Iris pigment epithelial cell (primary cell): ENCODE measurements around a stretch of chrX.

DNA sequence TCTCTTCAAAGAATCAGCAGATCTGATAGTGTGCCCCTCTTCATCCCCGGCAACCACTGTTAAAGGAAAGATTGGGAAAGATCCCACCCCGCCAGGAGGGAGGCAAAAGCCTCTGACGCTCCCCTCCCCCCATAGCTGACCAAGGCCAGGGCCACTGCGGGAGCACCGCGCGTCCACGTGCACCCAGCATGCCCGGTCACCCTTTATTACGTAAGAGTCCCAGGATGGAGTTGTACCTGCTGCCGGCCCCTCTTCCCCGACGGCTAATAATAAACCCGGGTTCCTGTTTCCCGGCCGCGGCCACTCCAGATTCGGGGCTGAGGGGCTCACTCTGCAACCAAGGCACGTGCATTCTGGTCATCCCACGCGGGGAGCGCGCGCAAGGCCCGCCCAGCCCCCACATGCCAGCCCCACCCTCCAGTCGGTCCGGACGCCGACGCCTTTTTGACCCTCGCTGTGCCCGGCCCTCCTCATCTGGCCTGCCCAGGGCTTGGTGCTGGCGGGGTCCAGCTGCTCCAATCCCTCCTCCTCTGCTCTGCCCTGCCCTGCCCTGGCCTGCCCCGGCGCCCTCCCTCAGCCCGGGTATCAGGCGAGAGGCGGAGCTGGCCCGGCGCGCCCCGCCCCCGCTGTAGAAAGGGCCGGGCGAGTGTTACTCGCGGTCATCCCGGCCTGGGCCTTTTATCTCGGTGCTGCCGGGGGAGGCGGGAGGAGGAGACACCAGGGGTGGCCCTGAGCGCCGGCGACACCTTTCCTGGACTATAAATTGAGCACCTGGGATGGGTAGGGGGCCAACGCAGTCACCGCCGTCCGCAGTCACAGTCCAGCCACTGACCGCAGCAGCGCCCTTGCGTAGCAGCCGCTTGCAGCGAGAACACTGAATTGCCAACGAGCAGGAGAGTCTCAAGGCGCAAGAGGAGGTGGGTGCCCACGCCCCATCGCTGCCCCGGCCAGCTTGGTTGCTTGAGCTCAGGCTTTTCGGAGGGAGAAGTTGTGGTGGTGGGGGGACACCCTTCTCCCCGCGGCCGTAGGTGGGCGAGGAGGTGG, 2.6 kb downstream of the MID1IP1 start:
- RRBS: 21% methylated on average over 13 of the region's 73 CpGs

DNA sequence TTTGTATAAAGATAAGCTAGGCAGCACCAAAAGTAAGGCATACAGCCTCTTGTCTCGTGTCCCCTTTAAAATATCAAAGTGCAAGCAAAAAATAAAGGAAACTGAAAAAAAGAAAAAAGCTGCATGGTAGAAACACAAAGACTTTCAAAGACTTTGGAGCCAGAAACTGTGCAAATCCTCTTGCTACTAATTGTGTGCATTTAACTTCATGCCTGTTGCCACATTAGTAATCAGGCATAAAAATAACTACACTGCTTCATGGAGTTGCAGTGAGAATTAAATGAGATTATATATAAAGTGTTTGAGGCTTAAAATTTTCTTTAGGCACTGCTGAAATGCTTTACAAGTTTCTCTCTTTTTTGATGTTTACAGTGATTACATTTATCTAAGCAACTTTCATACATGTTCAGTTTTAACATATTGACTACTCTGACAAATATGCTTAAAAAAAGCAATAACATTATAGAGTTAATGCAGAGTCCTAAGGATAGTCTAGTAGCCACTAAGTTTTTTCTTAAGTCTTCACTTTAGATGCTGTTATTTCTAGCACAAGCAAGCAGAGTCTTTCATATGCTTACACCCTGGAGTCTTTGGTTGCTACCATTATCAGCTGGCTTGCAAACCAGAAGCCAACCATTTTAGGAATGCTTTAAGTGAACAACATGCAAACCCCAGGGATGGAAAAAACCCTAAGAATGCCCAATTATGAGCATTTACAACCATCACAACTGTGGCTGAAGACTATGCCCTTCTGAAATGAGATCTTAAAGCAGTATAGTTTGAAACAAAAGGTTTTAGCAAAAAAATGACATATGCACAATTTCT, 6.4 kb downstream of the MID1IP1 start:
- RRBS: no CpG with 5 or more reads among the region's 1 CpG

GRCh38 chrX:38878491-38878953, 77.3 kb downstream of the MID1IP1 start:
- RRBS: no CpG with 5 or more reads among the region's 3 CpGs

- RRBS: no CpG with 5 or more reads among the region's 3 CpGs
Observed at GRCh38 chrX:39222669-39223193, 421.5 kb downstream of the MID1IP1 start.

DNA sequence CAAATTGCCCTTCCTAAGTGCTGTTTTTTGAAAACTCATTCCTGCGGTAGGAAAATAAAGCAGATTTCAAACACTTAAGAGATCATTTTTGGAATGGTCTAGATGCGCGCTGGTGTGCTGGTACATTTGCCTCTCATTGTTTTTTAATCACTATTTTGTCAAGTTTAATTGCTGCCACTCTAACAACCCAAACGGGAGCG, 520.1 kb downstream of the BCOR start:
- RRBS: no CpG with 5 or more reads among the region's 5 CpGs

- RRBS: no CpG with 5 or more reads among the region's 6 CpGs
Observed at GRCh38 chrX:39645023-39645408, 452.7 kb downstream of the BCOR start.

DNA sequence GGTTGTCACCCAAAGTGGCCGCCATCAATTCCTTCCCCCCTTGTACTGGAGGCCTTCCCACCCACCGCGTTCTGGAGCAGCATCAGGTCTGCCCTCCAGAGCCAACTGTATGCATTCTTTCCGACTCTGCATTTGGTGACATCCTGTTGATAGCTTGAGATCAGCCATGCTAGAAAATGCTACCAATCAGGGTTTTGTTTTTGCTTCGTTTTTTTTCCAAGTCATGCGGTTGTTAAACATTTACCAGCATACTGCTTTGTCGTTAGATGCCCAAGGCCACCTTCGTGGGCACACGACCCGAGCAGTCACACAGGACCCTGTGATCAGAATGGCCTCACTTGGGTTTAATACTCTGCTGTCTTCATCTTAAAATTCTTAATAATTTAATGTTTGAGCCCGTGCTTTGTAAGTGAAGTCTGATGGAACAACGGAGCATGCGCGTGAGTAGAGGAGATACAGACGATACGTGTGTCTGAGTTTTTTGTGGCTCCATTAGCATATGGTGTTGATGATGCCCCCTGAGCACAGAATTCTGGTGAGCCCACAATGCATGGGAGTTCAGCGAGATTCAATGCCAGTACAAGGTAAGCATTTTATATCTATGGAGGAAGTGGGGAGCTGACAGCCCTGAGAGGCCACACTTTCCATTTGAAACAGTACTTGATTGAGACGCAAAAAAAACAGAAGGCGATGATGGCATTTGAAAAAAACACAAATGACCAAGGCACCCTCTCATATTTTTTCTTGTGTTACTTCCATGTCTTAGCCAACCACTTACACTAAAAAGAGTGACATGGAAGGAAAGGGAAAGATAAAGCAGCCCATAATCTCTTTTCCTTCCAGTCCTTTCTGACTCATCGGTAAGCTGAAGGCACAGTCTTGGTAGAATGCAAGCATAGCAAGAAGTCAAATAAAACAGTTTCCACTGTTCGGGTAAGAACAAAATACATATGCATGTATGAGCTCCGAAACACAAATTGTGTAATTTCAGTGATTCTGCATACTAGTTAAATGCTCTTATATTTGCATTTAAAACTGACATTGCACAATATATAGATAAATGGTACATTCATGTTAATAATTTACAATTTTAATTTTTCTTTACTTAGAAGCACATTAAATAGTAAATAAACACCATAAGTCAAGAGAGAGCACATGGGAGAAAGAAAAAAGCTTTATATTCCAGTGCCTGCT, 323.5 kb downstream of the BCOR start:
- RRBS: no CpG with 5 or more reads among the region's 22 CpGs

GRCh38 chrX:39816717-39817632, 280.8 kb downstream of the BCOR start:
- RRBS: 21% methylated on average over 3 of the region's 18 CpGs

GRCh38 chrX:39855526-39856206, 242.1 kb downstream of the BCOR start:
- RRBS: no CpG with 5 or more reads among the region's 14 CpGs

- RRBS: no CpG with 5 or more reads among the region's 17 CpGs
Observed at GRCh38 chrX:39895136-39895927, 202.4 kb downstream of the BCOR start.

DNA sequence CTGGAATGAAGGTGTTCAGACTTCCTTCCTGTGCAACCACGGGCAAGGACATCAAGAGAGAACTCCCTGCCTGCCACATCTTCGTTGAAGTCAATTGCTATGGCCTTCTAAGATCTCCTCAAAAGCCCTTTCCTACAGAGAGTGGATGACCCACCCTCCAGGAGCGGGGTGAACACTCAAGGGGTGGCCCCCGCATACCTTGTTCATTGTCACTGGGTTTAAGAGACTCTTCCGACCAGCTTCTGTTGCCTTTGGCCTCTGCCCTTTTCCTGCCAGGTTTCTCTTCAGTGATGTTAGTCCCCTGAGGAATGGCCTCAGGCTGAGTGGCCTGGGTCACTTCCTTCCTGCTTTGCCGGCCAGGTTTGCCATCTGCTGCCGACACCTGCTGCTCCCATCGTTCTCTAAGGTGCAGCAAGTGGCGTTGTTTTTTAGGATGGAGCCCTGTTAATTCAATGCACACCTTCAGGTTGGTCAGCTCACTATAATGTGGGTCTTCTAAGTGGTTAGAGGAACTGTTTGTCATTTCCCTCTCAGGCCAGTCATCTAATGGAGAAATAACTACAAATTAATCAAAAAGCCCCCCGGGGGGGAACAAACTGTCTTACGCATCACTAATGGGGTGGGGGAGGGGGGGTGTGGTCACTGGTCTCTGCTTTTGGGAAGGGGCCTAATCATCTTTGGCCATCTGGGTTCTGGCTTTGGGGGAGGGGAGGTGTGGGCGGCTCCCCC, 34.2 kb downstream of the BCOR start:
- RRBS: no CpG with 5 or more reads among the region's 12 CpGs

DNA sequence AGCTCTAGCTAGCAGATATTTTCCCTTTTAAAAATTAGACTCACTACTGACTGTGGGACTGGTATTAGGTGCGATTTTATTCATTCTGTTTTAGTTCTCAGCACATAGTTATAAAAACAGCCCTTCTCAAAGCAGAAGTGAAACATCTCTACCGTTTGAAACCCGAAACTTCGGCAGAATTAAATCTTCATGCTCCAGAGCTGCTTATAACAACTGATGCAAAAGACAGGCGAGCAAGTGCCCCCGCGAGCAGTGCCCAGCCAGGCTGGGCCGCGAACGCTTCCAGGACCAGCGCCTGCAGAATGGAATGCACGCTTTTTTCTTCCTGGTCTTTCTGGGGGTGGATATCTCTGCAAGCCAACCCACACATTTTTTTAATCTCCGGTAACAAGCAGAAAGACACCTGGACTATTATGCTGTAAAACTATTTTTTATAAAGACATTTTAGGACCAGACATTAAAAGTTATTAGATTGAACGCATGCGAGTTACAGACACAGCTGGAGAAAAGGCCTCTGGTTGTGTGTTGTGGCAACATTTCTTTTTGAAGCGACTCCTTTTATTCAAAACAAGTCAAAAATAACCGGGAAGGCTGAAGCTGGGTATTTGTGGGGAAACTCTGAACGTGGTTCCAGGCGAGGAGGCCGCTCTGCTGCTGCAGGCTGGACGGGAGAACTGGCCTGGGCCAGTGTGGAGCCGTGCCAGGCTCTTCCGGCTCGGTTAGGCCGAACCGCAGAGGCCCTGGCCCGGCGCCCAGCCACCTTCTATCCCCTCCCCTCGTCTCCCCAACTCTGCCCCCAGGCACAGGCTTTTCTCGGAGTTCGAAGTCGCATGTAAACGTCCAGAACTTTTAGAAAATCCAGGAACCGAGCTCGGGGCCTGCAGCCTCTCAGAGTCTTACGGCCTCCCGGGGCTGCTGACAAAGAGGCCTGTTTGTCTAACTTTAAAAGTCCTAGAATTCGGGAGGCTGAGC, 2.2 kb upstream of the BCOR start:
- RRBS: 10% methylated on average over 5 of the region's 38 CpGs

GRCh38 chrX:40240724-40241415, 143.1 kb upstream of the BCOR start:
- RRBS: no CpG with 5 or more reads among the region's 4 CpGs

DNA sequence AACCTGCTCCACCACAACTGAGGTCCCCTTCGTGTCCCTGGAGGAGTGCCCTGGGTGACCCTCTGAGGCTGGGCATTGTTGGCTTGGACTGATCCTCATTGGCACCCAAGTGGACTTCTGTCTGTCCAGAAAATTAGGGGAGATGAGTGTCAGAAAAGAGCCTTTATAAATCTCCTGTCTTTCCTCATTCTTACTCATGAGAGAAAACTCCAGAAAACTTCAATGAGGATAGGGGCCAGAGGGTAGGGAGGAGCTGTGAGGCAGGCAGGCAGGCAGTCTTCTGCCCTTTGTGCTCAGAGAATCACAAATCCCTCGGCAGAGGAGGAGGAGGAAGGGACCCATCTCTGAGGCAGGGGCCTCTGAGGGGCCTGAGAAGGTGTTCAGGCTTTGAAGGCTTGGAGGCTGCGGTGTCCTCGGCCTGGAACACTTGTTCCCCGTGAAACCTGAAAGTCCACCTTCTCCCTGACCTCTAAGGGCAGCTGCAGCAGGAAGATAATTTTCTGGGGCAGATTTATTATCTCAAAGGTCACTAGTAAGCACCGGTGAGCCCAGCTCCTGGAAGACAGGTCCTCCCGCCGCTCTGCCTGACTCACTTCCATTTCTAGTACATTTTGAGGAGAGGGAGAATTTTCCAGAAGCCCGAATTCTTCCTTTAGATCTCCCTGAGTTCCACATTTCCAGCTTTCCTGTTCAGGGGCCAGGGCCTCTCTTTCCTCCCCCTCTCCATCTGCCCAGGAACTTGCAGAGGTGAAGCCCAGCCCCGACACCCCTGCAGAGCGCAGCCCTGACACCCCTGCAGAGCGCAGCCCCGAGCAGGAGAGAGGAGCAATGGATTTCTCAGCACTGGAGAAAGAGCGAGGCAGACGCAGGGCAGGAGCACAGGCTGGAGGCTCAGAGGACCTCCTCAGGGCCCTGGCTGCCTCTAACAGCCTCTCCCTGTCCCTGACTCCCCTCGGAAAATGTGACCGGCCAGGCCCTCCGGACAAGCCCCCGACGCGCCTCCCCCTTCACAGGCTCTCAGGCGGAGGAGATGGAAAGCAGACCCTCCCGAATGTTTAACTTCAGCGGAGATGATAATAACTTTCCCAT, 200.5 kb upstream of the BCOR start:
- RRBS: no CpG with 5 or more reads among the region's 24 CpGs

DNA sequence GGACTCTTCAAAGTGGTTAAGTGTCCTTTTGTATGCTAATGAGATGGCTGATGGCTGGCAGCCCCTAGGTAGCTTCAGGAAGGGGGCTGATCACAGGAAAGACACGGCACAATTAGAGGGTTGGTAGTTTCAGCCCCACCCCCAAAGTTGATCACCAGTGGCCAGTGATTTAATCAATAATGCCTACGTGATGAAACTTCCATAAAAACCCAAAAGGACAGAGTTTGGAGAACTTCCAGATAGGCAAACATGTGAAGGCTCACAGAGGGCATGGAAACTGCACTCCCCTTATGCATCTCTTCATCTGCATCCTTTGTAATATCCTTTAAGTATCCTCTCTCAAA, 16.5 kb upstream of the CXorf38 start:
- RRBS: no CpG with 5 or more reads among the region's 2 CpGs

DNA sequence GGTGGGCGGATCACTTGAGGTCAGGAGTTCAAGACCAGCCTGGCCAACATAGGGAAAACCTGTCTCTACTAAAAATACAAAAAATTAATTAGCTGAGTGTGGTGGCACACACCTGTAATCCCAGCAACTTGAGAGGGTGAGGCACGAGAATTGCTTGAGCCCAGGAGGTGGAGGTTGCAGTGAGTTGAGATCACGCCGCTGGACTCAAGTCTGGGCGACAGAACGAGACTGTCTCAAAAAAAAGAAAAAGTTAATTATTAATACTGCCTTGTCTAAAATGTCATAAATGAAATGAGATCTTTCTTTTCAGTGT, 17.1 kb downstream of the USP9X start:
- RRBS: no CpG with 5 or more reads among the region's 6 CpGs

- RRBS: no CpG with 5 or more reads among the region's 4 CpGs
Observed at GRCh38 chrX:41140908-41141463, 55.7 kb downstream of the USP9X start.

DNA sequence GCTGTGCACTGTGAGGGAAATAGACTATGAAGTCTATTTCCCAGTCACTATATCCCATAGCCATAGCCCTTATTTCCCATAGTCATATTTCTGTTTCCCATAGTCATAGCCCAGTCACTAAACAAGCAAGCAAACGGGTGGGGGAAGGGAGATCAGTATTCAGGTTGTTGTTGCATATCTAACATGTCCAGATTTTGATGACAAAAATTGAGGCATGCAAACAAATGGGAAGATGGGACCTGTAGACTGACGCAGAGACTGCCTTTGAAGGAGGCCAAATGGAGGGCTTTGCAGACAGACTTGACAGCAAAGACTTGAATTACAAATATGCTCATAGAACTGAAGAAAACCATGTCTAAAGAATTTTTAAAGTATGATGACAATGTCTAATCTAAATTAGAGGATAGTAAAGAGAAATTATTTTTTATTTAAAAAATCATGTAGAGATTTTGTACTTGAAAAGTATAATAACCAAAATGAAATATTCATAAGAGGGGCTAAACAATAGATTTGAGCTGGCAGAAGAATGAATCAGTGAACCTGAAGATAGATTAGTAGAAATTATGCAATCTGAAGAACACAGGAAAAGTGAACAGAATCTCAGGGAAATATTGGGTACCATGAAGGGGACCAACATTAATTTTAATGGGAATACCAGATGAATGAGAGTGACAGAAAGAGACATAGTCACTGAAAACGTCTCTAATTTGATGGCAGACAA, 72.4 kb downstream of the USP9X start:
- RRBS: no CpG with 5 or more reads among the region's 3 CpGs

GRCh38 chrX:41165841-41166348, 80.7 kb downstream of the USP9X start:
- RRBS: no CpG with 5 or more reads among the region's 4 CpGs

DNA sequence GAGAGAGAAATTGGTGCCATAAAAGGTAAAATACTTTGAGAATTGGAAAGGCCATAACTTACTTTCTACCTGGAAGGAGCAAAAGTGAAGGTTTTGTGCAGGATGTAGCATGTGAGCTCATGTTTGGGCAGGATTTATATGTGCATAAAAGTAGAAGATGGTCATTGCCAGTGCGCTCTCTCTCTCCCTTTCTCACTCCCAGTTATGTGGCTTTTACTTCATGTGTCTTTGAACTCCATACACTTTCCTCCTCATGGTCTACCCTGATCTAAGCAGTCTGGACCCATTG, 106.5 kb downstream of the USP9X start:
- RRBS: no CpG with 5 or more reads among the region's 1 CpG